ENCODE measurements around the genes ADGRG5, ADGRG3 and MMP15.

DNA sequence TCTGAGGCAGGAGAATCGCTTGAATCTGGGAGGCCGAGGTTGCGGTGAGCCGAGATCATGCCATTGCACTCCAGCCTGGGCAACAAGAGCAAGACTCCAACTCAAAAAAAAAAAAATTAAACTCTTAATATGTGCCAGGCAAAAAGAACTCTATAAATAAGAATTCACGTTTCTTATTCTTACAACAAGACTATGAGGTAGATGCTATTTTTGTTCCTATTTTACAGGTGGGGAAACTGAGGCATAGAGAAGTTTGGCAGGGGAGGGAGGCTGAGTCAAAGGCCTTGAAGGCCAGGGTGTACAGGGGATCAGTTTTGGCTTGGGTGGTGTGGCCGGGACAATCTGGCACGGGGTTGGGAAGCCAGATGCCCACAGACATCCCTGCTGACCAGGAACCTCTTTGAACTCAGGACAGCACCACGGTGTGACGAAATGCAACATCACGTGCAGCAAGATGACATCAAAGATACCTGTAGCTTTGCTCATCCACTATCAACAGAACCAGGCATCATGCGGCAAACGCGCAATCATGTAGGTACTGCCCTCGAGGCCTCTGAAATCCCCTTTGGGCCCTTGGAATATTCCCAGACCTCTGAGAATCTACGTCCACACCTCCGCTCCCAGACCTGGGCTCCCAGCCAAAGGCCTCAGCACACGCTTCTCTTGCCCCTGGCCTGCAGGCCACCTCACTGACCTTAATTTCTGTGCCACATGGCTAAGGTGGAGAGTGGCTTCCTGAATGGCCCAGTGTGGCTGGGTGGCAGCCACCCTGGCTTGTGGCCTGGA, 7.1 kb downstream of the CX3CL1 start:
- RRBS: no CpG with 5 or more reads among the region's 17 CpGs

- RRBS: no CpG with 5 or more reads among the region's 18 CpGs
These were observed 2.3 kb downstream of the DOK4 start for GRCh38 chr16:57483830-57484465.

DNA sequence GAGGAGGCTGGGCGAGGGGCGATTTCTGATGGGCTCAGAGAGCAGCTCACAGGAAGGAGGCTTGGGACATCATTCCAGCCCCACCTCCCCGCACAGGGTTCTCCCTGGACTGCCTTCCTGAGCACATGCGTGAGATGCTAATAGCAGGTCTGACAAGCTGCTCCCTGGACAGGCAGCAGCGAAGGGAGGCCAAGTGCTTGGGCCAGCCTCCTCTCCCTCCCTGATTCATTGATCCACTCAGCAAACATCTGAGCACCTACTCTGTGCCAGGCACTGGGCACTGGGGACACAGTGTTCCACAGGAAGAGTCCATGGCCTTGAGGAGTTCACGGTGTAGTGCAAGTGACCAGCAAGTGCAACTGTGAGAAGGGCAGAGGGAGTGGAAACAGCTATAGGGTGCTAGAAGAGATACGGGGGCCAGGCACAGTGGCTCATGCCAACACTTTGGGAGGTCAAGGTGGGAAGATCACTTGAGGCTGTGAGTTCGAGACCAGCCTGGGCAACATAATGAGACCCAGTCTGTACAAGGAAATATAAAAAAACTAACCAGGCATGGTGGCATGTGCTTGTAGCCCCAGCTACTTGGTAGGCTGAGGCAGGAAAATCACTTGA, 14.6 kb upstream of the DOK4 start:
- RRBS: no CpG with 5 or more reads among the region's 8 CpGs

- RRBS: no CpG with 5 or more reads among the region's 11 CpGs
These were observed at the start of gene ADGRG5 for GRCh38 chr16:57542146-57542858. Gene ADGRG5 (plus strand): TSS chr16:57542643.

DNA sequence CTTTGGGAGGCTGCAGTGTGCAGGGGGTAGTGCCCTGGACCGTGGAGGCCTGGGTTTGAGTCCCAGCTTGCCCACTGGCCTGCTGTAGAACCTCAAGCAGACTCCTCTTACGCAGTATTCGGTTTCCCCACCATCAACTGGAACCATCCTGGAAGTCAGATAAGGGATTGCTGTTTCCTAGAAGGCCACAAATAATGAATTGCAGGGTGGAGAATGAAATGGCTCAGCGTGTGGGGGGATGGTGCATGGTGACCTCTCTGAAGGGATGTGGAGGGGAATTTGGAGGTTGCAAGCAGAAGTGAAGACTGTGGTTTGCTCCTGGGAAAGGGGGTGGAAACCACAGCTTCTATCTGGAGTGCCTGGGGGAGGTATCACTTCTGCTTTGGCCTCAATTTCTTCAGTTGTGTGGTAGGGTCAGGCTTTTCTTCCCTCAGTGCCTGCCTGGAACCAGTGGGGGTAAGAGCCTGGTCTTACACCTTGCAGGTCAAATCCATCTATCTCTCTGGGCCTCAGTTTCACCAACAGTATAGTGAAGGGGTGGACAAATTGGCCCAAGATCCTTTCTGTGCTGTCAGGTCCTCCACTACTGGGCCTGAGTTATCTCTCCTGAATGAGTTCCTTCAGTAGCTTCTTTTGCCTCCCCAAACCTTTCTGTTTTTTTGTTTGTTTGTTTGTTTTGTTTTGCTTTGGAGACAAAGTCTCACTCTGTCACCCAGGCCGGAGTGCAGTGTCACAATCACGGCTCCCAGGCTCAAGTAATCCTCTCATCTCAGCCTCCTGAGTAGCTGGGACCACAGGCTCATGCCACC, 1.9 kb downstream of the ADGRG5 start:
- RRBS: no CpG with 5 or more reads among the region's 6 CpGs

DNA sequence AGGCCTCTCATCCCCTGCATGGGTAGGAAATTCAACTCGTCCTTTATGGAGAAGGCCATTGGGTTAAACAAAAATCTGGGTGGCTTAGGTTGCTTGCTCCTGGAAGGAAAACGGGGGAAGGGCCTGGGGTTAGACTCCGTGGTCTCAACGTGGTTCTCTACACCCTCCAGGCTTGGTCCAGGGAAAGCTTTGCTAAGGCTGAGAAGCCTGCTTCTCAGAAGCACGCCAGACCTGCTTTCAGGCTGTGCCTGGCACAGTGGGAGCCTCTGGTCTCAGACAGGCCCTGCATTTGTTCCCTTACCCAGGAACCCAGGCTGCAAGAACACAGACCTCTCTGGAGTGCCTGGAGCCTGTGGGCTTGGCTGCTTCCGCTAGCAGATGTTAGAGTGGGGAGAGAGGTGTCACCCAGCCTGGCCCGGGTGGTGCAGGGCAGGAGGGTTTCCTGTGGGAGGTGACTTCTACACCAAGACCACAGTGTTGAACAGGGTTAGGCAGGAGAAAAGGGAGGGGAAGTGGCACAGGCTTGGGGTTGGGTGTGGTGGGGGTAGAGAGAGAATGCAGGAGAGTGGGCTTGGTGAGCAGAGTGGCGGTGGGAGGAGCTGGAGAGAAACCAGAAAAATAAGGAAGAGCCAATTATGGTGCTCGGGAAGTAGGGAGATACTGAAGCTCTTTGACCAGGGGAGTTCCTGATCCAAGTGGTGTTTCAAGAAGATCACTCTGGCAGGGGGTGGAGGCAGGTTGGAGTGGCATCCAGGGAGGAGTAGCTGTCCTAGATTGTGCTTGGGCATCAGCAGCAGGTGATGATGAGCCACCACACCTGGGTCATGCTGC, 35.8 kb upstream of the ADGRG1 start:
- RRBS: no CpG with 5 or more reads among the region's 9 CpGs

DNA sequence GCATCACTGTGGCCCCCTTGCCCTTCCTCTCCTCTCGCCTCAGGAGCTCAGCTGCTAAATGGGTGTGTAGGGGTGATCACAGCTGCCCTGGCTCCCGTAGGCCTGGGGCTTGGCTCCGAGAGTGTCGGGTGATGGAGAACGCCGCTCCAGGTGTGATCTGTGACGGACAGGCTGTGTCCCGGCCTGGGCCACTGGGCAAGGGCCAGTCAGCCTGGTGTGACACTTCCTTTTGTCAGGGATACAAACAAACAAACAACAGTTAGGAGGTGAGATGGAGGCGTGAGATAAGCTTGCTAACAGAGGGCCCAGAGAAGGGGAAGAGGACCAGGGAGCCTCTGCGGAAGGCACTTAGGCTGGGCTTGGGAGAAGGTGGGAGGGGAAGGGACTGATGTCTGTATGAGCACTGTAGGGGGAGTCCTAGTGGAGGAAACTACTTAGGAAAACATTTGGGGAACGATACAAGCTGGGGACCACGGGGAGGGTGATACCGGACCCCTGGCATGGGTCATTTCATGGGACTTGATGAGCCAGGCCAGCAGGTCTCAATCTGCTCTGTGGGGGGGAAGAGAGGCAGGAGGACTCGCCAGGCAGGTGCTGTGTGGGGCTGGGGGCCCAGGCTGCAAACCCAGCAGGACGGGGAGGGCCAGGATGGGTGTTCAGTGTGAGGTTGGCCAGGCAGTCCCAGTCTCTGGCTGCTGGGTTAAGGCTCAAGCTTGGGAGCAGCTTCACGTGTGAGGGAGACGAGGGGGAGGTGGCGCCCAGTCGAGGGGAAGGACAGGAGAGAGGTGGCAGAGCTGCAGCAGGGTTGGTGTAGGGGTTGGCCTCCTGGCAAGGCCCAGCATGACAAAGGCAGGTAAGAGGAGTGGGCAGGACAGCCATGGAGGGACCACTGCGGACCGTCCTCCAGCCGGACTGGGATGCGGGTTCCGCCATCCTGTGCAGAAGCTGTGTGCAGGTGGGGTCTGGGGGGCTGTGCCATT, 2.3 kb downstream of the ADGRG1 start:
- RRBS: no CpG with 5 or more reads among the region's 24 CpGs

- RRBS: no CpG with 5 or more reads among the region's 28 CpGs
These were observed at the start of gene ADGRG3 for GRCh38 chr16:57667949-57669100. Gene ADGRG3 (plus strand): TSS chr16:57668306.

GRCh38 chr16:57894441-57895108, 76.4 kb downstream of the CNGB1 start:
- RRBS: no CpG with 5 or more reads among the region's 8 CpGs

- RRBS: 2% methylated on average over 46 of the region's 62 CpGs
These were observed 468 bp downstream of the ZNF319 start for GRCh38 chr16:57999876-58000531.

DNA sequence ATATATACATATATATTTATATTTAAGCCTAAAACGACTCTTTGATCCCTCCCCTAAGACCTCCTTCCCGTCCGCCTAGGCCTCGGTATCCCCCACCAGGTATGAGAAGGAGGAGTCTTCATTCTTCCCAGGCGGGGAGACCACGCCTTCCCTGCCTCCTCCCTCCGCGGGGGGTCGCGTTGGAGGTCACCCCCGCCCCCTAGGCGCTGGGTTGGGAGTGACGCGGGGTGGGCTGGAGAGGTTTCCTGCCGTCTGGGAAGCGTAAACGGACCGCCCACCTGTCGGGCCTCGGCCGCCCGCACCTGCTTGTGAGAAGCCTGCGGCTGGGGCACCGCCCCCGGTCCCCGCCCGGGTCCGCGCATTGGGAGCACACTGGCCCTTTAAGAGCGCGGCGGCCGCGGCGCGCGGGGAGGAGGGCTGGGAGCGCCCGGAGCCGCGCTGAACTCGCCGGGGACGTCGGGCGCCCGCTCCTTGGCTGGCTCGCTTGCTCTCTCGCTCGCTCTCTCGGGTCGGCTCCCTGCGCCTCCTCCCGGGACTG, at the start of gene MMP15:
TSS of gene MMP15 (plus strand) at position 410 of the 538 bp plus-strand sequence.
- RRBS: 1% methylated on average over 21 of the region's 54 CpGs

- RRBS: no CpG with 5 or more reads among the region's 8 CpGs
These were observed 20.2 kb downstream of the MMP15 start for GRCh38 chr16:58045581-58046422.

DNA sequence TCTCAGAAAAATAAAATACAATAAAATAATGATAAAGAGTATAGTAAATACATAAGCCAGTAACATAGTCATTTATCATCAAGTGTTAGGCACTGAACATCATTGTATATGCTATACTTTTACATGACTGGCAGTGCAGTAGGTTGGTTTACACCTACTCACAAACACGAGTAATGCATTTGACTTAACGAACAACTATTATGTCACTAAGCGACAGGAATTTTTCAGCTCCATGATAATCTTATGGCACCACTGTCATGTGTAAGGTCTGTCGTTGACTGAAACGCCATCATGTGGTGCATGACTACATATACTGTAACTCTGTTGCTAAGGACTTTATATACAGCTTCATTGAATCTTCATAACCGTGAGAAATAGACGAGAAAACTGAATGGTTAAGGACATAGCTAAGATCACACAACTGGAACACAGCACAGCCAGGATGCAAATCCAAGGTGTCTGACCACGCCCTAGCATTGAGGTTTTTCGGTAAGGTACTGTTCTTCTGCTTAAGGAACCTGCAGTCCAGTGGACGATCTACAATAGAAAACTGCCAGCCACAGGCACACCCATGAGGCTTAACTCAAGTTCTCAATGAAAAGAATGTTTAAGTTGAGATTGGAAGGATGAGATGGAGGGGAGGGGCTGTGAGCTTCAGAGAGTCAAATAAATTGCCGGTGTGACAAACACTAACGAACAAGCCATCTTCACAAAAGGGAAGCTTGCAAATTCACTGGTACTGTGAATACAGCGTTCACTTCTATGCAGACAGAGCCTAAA, 3.3 kb downstream of the CFAP20 start:
- RRBS: no CpG with 5 or more reads among the region's 13 CpGs

GRCh38 chr16:58222471-58223166, 24.7 kb upstream of the CSNK2A2 start:
- RRBS: no CpG with 5 or more reads among the region's 7 CpGs

- RRBS: no CpG with 5 or more reads among the region's 4 CpGs
These were observed 26.2 kb downstream of the GINS3 start for GRCh38 chr16:58418386-58418978.

DNA sequence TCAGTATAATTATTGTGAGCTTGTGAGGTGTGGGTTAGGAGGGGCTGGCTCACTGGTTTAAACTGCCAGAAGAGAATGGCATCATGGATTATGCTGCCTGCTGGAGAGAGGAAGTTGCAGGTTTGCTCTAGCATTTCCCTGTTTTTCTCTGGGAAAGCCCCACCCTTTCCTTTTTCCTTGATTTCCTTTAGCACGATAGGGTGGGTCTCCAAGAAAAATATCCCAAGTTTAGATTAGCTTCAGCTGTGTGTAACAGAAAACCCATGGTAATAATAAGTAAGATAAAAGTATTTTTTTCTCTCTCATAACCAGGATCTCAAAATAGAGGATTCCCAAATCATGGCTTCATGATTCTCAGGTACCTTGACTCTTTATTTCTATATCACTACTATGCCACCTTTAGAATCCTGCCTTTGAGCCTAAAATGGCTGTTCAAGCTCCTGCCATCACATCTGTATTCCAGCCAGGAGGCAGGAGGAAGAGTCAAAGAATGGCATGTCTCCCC, 24.6 kb upstream of the NDRG4 start:
- RRBS: no CpG with 5 or more reads among the region's 1 CpG

GRCh38 chr16:58515658-58516405, 515 bp downstream of the SETD6 start:
- RRBS: 9% methylated on average over 20 of the region's 78 CpGs

- RRBS: no CpG with 5 or more reads among the region's 16 CpGs
These were observed 8.7 kb downstream of the CNOT1 start for GRCh38 chr16:58620717-58621613.

- RRBS: no CpG with 5 or more reads among the region's 2 CpGs
These were observed 839.7 kb upstream of the GOT2 start for GRCh38 chr16:59573858-59574156.

GRCh38 chr16:60259675-60260027, 1525.5 kb upstream of the GOT2 start:
- RRBS: no CpG with 5 or more reads among the region's 2 CpGs

All from CMK (cell line).